ENCODE results near the gene KCTD18.

GRCh38 chr2:199465987-199466293 lies 8.2 kb upstream of the SATB2 start:
- PRO-cap, result no peak

DNA sequence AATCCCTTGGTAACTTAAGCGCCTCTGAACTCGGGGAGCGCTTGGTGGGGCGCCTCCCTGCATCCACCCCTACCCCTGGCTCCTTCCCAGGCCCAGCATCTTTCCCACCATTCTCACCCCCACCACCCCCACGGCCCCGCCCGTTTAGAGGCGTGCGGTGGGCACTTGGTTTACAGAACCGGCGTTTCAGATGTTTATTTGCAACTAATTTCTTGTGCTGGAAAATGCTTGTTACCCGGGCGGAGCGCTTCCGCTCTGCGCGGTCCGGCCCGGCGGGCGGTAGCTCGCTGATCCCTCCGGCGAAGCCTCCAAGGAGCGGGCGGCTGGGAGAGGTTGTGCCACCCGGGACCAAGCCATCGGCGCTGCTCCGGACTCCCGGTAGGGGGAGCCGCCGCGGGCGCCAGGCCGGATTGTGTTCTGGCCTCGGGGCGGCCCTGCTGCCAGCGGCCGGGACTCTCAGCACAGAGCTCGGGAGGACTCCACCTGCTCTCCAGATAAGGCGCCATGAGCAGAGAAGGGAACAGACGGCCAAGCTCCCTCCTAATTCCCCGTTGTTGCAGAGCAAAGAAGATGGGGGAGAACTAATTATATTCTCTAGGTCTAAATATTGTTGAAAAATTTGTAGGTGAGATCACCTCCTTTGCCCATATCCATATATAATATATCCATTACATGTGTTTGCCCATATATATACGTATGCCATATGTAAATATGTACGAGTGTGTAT lies 13.7 kb upstream of the SATB2 start:
- PRO-cap, result no peak

GRCh38 chr2:199851431-199851844 lies 446 bp upstream of the FTCDNL1 start:
- PRO-cap, result no peak

DNA sequence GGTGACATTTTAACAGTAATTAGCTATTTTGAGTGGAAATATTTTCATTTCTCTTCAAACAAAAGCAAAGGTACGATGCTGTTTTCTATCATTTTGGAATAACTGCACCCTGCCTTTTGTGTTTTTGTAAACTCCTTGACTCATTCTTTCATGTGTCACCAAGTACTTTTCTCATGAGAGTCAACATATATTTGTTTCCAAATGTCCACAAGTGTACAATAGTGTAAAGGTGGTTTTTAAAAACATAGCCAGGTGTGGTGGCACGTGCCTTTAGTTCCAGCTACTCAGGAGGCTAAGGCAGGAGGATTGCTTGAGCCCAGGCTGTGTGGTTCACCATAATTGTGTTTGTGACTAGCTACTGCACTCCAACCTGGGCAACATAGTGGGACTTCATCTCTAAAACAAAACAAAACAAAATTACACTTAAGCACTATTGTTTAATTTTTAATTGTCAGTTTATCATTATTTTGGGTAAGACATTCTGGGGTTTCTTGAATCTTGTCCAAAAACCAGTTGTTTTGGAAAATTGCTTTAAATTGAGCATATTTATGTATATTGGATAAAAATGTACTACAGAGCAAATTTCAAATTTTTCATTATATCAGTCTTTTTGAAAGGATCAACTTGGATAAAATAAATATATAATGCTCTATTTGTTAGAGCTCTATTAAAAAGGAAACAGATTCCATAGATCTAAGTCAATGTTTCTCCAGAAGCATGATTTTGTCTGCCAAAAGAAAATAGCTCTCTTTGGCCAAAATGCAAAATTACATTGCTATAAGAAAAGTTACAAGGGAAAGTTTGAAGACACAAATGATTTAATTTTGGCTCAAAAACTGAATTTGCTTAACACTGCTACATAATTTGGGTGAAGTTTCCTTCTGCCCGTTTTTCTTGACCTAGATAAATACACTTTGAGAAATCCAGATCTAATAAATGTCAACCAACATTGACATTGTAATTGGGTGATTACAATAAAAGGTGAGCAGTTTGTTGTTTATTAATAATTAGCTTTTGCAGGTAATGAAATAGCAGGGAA lies 15.5 kb downstream of the C2orf69 start:
- PRO-cap, result no peak

DNA sequence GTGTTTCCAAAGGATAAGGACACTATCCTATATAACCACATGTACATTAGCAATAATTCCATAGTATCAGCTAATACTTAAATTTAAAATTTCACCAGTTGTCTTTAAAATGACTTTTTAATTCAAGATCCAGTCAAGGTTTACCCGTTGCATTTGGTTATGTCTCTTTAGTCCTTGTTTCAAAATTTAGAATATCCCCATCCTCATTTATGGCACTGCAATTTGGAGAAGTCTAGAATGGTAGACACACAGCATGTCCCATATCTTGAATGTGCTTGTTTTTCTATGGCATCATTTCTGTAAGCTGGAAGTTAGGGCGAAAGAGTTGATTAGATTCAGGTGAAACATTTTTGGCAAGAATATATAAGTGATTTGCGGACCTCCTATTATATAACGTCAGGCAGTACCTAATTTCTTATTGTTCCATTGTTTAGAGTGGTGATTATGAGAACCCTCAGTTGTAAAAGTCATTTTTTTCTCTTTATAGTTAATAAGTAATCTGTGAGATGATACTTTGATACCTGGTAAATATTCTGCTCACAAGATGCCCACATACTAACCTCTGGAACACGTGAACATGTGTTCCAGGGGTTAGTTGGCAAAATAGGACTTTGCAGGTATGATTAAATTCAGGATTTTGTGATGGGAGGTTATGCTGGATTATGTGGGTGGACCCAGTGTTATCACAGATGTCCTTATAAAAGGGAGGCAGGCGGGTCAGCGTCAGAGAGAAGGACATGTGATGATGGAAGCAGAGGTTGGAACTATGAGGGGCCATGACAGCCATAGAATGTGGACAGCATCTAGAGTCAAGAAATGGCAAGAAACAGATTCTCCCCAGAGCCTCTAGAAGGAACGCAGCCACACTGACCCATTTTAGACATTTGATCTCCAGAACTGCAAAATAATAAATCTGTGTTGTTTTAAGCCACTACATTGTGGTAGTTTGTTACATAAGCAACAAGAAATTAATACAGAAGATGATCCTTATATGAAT lies 16.7 kb downstream of the MAIP1 start:
- PRO-cap, result no peak

DNA sequence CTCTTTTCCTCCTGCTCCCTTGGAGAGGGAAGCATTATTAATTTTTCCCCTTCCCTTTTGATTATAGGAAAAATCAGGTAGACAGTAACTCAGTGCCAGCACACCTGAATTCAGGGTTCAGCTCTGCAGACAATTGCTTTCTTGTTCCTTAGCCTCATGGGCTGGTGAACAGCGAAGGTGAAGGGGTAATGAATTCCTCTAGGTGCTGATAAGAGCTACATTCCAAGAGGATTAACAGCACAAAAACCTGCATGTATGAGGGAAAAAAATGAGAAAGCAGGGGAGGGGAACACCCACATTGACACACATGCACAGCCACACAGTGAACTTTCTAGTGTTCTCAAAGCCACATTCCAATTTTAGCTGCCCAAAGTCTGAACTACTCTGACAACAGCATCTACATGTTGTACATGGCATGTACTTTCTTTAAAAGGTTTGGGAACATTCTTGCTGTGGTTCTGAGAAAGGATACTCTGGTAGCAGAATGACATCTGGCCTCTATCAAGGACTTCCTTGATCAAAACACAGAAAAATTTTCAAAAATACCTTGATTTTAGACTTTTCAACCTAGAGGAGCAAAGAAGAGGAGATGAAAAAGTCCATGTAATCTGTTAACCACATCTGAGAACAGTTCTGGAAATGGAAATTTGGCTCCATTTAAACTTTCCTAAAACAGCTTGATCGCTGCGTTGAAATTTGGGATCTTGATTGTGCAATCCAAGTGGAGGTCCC lies 46.3 kb downstream of the SPATS2L start:
- PRO-cap, result bidirectional peak, plus-strand start at position 271 of the sequence, minus-strand start at position 131 of the sequence

GRCh38 chr2:200452873-200453337 lies 57.0 kb downstream of the KCTD18 start:
- PRO-cap, result no peak

DNA sequence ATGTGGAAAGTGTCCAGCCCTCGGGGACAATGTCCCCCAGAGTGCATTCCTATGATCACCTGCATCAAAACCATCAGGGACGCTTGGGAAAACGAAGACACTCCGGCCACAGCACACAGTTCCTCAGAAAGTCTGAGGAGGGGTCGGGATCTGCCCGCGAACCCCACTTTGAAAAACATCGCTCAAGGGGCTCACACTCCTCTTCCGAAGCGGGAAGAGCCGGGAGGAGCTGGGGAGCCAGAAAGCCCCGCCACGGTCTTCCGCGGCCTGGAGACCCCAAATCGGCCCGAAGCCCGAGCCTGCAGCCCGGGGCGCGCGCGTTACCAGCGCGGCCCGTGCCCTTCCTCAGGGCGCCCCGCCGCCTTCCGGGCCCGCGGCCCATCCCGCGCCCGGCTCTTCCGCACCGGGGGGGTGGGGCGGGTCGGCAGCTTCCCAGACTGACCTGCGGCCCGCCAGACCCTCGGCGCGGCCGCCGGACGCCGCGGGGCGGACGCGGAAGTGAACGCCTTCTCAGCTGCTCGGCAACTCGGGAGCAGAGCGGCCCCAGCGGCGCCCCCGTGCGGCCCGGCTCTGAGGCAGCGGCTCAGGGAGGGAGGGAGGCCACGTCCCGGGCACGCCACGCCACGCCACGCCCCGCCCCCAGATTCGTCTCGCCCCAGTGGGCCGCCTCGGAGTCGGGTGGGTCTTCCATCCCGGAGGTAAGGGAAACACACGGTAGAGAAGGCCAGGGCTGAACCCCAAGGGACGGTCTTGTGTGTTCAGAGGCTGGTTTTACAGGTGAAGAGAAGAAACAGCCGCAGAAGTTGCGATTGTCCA lies at the start of gene KCTD18:
Gene KCTD18 (minus strand): TSS at position 500 of the 816 bp plus-strand sequence.
- PRO-cap, result unidirectional peak, plus-strand start at position 64 of the sequence; bidirectional peak, plus-strand start at position 648 of the sequence, minus-strand start at position 500 of the sequence

GRCh38 chr2:200614172-200614847 lies 28.5 kb downstream of the AOX1 start:
- PRO-cap, result no peak

GRCh38 chr2:200765363-200766080 lies 46.2 kb upstream of the BZW1 start:
- PRO-cap, result no peak

GRCh38 chr2:200851917-200852739 lies 12.3 kb downstream of the CLK1 start:
- PRO-cap, result no peak

DNA sequence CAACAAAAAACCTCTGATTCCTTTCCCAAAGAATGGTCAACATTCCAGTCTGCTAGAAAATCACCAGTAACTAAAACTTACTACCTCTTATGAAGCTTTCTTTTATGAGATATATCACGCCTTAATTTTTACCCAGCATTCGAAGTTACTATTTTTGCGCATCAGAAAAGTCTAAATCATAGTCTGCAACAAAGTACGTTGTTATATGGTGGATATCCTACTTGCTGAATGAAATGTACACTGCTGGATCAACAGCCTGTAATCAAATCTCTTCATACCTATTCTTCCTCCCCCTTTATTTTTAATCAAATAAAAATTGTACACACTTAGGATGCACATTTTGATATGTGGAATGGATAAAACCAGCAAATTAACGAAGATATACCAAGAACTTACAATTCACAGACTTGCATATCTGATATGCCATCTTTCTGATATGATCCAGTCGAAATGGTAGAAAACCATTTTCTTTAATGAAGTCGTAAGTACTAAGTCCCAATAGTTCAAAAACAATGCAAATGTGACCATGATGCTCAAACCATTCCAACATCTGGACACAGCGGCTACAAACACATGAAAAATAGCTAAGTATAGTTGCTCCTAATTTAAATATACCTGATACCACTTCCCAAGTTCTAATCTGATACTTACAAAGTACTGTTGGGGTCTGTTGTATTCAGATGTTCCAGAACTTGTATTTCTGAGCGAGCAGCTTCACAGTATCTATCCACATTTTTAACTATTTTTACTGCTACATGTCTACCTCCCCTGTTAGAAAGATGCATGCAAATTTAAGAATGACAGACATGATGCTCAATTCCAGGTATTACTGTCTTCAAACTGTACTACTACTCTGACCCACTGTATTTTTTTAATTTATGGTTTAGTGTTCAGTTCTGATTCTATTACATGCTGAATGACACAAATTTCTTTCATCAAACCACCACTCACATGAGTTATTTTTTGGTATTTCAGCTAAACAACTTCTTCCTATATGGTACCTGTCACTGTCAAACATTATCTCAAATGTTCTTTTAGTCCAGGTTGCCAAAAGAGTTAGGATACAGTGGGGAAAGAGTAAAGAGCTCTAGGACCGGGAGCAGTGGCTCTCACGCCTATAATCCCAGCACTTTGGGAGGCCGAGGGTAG lies 6.8 kb downstream of the CLK1 start:
- PRO-cap, result no peak

DNA sequence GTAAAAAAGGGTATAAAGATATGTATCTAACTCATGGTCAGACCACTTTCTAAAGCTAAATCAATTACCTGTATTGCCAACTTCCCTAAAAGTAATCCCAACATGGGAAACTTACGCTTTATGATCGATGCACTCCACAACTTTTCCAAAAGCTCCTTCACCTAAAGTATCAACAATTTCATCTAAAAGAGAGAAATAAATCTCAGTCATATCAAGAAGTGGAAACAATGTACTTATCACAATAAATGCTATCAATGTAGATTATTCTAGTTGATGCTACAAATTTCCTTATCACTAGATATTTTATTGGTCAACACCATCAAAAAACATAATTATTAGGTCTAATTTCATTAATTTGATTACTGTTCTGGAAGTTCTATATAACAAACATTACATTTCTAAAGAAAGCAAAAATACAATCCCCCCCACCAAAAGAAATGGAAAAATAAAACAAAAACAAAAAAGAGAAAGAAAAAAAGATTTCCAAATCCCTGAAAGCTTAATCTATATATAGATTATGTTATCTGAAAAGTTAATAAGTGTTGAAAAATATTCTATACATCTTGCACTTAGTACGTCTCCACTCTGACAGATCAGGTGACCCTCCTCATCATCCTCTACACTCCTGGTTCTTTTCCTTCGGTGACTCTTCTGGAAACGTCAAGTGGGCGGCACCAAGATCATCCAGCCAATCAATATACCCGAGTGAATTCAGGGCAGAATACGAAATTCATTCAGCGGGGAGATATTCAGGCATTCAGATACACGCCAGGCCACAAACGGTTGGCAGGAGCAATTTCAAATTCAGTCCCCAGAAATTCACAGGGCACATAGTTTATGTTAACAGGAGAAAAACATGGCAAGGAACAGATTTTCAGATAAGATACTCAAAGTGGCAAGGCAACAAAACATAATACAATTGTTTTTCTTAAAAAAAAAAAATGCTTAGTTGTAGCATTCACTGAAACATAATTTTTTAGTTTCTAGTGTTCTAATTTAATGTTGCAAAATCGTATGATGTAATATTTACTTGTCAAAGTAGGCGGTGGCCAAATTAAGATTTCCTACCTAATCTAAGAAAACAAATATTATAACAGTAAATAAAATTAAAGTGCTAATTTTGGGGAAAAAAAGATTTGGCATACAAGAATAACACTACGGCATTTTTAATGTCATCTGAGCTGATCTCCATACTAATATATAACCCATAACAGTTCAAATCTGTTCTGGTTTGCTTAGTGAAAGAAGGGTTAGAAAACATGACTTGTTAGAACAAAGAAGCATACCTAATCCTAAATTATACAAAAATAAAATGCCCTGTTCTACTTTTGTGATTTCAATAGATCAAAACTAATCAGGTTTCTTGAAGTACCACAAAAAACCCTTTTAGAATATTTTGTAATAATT lies 4.4 kb downstream of the CLK1 start:
- PRO-cap, result no peak

- PRO-cap, result bidirectional peak, plus-strand start at chr2:200862611, minus-strand start at chr2:200862619
Measured at GRCh38 chr2:200862414-200863068, 1.9 kb downstream of the CLK1 start.

- PRO-cap, result bidirectional peak, plus-strand start at chr2:200864193, minus-strand start at chr2:200864152; bidirectional peak, plus-strand start at chr2:200864230, minus-strand start at chr2:200864229
Measured at GRCh38 chr2:200864088-200864532, 348 bp downstream of the CLK1 start.

- PRO-cap, result no peak
Measured at GRCh38 chr2:201056956-201057621, 14.4 kb downstream of the HYCC2 start.

DNA sequence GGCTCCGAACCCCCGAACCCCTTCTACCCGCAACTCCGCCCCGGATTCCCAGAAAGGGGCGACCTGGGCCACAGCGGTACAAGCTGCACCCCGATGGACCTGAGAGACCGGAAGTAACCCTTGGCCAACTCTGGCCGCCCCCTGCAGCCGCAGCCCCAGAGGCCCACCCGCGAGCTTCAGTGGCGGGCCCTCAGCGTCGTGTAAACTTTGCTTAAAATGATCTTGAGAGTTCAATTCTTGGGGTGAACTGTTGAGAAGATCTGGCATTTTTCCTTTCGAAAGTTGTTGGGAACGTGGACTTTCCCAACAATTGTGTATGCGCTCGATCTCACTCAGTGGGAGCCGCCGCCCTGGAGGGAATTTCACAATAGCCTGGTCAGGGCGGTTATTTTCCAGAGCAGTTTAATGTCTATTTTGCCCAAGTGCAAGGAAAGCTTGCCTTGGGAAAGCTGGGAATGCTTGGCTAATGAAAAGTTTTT lies 843 bp downstream of the CFLAR start:
- PRO-cap, result bidirectional peak, plus-strand start at position 328 of the sequence, minus-strand start at position 115 of the sequence; unidirectional peak, minus-strand start at position 369 of the sequence; bidirectional peak, plus-strand start outside the sequence, minus-strand start at position 369 of the sequence

GRCh38 chr2:201170900-201171912 lies 11.7 kb upstream of the CASP10 start:
- PRO-cap, result no peak

DNA sequence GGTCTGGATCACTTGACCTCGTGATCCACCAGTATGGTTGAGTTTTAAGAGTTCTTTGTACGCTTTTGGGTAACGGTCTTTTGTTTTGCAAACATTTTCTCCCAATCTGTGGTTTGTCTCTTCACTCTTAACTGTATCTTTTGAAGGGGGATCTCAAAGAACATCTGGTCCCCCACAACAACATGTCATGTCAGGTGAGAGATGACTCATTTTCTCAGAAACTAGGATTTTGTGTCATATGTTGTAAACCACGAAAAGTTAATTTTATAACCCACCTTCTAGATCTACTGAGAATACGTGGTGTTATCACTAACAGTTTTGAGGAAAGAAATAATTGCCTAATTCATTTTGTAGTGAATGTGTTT lies 7.9 kb upstream of the CASP8 start:
- PRO-cap, result no peak

DNA sequence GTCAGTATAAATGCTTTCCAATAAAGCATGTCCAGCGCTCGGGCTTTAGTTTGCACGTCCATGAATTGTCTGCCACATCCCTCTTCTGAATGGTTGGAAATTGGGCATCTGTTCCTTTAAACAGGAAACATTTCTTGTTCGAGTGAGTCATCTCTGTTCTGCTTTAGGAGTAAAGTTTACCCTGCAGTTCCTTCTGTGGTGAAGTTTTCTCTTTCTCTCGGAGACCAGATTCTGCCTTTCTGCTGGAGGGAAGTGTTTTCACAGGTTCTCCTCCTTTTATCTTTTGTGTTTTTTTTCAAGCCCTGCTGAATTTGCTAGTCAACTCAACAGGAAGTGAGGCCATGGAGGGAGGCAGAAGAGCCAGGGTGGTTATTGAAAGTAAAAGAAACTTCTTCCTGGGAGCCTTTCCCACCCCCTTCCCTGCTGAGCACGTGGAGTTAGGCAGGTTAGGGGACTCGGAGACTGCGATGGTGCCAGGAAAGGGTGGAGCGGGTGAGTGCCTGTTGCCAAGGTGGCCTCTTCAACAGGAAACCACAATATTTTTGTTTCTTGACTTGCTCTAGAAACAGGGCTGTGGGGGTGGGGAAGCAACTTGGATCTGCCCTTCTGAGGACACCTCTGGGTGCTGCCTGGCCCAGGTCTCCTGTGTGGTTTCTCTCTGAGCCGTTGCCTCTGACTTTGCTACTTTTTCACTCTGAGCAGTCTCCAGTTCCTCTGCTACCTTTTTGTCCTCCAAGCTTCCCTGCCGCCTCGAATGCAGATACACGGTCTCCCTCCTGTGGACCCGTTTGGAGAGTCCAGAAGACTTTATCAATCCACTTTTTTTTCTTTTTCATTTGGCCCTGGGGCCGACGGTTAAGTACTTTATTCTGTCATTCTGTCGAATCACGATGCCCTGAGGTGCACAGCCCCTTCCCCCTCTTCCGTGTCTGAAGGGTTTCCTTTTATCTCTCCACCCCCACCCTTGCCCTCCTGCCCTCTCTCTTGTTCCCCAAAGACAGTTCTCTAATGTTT lies 2.1 kb upstream of the CASP8 start:
- PRO-cap, result unidirectional peak, plus-strand start at position 220 of the sequence; unidirectional peak, plus-strand start at position 321 of the sequence; unidirectional peak, plus-strand start at position 454 of the sequence; unidirectional peak, minus-strand start at position 762 of the sequence; unidirectional peak, minus-strand start at position 927 of the sequence

Data from endodermal cell (in vitro differentiated cells).